ENCODE results near the gene SRRM4.

DNA sequence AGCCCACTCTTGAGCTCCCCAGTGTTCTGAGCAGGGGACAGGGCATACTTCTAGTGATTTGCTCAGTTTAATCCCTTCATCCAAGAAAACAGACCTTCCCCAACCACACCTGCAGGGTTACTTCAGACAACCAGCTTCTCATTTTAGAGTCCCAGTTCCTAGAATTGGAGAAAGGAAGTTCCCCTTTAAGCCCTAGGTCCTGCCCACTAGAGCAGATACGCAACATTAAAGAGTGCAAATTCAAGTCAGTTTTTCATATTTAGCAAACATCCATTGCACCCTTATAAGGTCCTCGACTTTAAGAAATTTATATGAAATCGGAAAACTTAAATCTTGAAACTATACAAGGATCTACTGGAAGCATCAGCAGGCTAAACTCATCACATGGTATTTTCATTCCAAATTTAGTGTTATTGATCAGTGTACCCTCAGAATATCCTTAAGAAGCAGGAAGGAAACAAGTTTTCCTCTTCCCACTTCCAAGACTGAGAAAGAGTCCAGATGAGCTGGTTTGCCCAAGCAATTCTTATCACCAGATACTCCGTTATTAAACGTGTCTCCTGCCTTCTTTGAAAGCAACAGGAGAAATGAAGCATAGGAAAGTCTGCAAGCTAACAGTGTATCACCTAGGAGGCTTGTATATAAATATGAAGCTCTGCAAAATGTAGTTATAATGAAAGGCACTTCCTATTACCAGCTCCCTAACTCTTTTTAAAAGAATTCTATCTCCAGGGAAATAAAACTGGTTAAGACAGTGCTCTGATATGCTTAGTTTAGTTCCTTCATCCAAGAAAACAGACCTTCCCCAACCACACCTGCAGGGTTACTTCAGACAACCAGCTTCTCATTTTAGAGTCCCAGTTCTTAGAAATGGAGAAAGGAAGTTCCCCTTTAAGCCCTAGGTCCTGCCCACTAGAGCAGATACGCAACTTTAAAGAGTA is 4.0 kb upstream of the WSB2 start:
- PRO-cap = no peak
CAGE:
- cytosol, long polyA plus RNA = no peak
- long polyA plus RNA = no peak
- nucleus, long polyA plus RNA = no peak

- PRO-cap = no peak
CAGE:
- cytosol, long polyA plus RNA = no peak
- long polyA plus RNA = no peak
- nucleus, long polyA plus RNA = no peak
Observed at GRCh38 chr12:118357149-118358124, 15.3 kb downstream of the TAOK3 start.

DNA sequence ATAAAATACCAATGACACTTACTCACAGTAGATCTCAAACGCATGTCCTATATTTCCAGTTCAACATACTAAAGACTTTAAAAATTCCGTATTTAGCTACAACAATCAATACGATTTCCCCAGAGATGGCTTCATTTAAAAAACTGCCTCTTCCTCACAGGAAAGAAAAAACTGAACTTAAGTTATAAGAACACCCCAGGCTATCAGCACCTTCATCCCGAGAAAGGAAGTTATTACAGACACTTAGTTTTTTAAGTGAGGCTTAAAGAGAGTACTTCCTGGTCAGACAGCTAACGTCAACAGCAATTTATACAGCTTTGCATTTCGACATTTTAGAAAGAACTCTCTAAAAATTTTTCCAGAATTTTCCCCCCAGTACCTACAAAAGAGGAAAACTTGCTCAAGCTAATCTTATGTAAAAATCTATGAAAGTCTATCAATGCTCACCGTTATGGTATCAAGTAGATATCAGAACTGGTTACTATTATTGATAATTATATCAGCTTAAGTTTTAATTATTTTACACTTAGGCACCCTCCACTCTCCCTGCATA is 13.7 kb downstream of the TAOK3 start:
- PRO-cap = no peak
CAGE:
- cytosol, long polyA plus RNA = no peak
- long polyA plus RNA = start-site peak on the minus strand centred at position 215 of the sequence, 132 bp wide, 35 and 15 reads in 2 replicates
- nucleus, long polyA plus RNA = no peak

- PRO-cap = no peak
CAGE:
- cytosol, long polyA plus RNA = no peak
- long polyA plus RNA = no peak
- nucleus, long polyA plus RNA = no peak
Observed at GRCh38 chr12:118537343-118538152, 161.2 kb downstream of the SUDS3 start.

GRCh38 chr12:118981032-118982151 is at the start of gene SRRM4:
TSS of gene SRRM4 (plus strand) at chr12:118981541.
- PRO-cap = no peak
CAGE:
- cytosol, long polyA plus RNA = no peak
- long polyA plus RNA = no peak
- nucleus, long polyA plus RNA = no peak

GRCh38 chr12:119363556-119363807 is 29.0 kb downstream of the CCDC60 start:
- PRO-cap = no peak
CAGE:
- cytosol, long polyA plus RNA = no peak
- long polyA plus RNA = no peak
- nucleus, long polyA plus RNA = no peak

GRCh38 chr12:119683230-119684139 is 15.6 kb downstream of the PRKAB1 start:
- PRO-cap = no peak
CAGE:
- cytosol, long polyA plus RNA = no peak
- long polyA plus RNA = no peak
- nucleus, long polyA plus RNA = no peak

DNA sequence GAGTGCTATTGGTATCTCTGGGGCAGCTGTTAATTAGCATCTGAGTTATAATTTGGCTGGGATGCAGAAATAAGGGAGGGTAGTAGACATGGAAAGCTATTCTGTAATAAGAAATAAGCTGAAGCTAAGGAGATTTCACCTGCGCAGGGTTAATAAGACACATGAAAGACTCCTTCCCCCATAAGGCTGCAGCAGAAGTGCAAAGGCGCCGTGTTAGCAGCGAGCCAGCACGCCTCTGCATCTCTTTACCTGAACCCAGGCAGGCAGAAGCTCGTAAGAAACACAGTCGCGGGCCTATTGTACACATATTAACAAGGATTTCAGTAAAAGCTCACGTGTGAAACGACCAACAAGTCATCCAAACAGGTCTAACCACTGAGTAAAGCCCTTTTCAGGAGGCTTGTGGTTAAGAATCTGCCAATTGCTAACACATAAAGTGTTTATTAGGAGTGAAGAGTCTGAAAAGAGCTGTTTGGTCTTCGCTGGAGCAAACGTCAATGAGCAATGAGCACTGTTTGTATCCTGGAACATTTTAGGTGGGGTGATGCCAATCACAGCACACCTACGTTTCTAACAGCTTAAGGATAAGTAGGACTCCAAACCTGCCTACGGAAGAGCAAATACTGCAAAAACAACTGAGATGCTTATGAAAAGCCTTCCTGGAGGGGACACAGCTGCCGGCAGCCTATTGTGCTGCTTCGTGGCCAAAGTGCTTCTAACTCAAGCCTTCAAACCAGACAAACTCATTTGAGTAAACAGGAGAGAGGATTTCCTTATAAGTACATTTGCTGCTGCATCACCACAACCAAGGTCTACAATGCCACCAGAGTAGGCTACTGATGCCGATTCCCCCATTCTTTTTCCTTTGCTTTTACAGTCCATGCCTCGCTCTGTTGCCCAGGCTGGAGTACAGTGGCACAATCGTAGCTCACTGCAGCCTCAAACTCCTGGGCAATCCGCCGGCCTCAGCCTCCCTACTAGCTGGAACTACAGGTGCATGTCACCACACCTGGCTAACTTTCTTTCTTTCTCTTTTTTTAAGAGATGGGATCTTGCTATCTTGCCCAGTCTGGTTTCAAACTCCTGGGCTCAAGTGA is 43.2 kb downstream of the PRKAB1 start:
- PRO-cap = no peak
CAGE:
- cytosol, long polyA plus RNA = no peak
- long polyA plus RNA = no peak
- nucleus, long polyA plus RNA = no peak

GRCh38 chr12:119725501-119725940 is 57.6 kb downstream of the PRKAB1 start:
- PRO-cap = no peak
CAGE:
- cytosol, long polyA plus RNA = no peak
- long polyA plus RNA = no peak
- nucleus, long polyA plus RNA = no peak

DNA sequence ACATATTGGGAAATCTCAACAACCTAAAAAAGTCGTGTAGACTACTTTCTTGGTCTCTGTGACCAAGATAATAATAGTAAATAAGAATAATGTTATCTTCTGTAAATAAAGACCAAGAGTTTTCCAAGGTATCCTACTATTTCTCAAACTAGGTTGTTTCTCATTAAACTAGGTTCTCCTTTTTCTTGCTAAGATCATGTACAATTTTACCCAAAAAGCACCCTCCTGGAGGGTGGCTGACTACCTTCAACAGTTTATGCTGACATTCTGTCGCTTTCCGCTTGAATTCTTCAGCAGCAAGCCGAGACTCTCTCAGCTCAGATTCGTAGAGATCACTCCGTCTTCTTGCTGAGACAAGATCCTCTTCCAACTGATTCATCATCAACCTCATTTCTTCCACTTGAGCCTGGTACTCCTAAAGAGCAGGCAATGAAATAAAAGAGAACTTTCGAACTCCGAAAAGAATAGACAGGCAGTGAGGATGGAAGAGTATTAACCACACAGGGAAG is 100.6 kb downstream of the CIT start:
- PRO-cap = no peak
CAGE:
- cytosol, long polyA plus RNA = no peak
- long polyA plus RNA = no peak
- nucleus, long polyA plus RNA = no peak

GRCh38 chr12:119803928-119804929 is 72.9 kb downstream of the CIT start:
- PRO-cap = no peak
CAGE:
- cytosol, long polyA plus RNA = no peak
- long polyA plus RNA = no peak
- nucleus, long polyA plus RNA = no peak

GRCh38 chr12:119989939-119990372 is 920 bp downstream of the BICDL1 start:
- PRO-cap = no peak
CAGE:
- cytosol, long polyA plus RNA = no peak
- long polyA plus RNA = no peak
- nucleus, long polyA plus RNA = no peak

GRCh38 chr12:120119325-120119818 is 2.8 kb upstream of the RAB35 start:
- PRO-cap = no peak
CAGE:
- cytosol, long polyA plus RNA = no peak
- long polyA plus RNA = no peak
- nucleus, long polyA plus RNA = no peak

DNA sequence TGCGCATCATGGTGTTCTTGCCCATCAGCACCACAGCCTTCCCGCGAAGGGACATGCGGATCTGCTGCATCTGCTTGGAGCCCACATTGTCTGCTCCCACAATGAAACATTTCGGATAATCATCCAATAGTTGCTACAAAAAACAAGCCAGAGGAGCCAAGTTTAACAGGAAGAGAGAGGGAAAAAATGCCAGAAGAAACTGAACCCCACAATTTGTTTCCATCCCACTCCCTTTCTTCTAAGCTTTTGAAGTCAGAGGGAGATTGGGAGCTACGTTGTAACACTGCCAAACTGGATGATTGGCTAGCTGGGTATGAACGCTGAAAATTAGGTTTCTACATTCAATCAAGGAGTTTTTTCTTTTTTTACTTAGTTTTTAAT is 1.6 kb downstream of the RPLP0 start:
- PRO-cap = no peak
CAGE:
- cytosol, long polyA plus RNA = no peak
- long polyA plus RNA = no peak
- nucleus, long polyA plus RNA = no peak

- PRO-cap = no peak
CAGE:
- cytosol, long polyA plus RNA = no peak
- long polyA plus RNA = no peak
- nucleus, long polyA plus RNA = no peak
Observed at GRCh38 chr12:120199734-120200331, 1.1 kb downstream of the RPLP0 start.

DNA sequence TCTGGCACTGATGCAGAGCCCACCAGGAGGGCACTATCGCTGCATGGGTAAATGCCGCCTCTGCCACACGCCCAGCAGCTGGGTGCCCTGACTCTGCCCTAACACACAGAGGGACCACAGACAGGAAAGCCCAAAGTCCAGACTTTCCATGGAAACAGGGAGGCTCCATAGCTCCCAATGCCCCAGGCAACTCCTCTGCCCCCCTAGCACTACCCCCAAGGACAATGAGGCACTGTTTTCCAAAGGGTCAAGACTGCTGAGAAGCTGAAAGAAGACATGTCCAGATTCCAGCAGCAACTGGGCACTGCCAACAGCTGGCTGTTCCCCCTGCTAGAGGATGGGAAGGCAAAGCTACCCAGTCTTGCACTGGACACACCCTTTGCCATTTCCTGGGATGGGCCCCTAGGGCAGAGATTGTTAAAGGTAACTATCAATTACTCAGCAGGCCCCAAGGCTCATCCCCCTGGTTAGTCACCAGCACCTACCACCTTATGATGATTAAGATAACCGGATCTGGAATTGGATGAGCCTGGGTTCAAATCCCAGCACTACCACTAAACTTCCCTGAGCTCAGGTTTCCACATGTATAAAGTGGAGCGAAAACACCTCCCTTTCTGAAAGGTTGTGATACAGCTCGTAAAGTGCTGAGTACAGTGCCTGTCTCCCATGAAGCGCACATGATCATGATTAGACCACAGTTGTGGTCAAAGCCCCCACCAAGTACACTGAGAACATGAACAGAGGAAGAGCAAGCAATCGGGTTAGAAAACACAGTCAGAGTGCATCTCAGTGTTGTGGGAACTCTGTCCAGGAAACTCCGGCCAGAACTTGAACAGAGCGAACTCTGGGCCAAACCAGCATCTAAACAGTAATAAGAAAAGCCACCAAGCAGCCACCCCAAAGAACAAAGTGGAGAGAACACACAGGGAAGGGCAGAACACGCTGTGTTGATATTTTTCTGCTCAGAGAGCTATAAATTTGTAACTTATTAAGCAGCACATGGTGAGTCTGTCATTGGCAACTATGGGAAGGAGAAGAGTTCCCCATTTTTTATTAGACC is 3.2 kb downstream of the PXN start:
- PRO-cap = no peak
CAGE:
- cytosol, long polyA plus RNA = no peak
- long polyA plus RNA = no peak
- nucleus, long polyA plus RNA = no peak

DNA sequence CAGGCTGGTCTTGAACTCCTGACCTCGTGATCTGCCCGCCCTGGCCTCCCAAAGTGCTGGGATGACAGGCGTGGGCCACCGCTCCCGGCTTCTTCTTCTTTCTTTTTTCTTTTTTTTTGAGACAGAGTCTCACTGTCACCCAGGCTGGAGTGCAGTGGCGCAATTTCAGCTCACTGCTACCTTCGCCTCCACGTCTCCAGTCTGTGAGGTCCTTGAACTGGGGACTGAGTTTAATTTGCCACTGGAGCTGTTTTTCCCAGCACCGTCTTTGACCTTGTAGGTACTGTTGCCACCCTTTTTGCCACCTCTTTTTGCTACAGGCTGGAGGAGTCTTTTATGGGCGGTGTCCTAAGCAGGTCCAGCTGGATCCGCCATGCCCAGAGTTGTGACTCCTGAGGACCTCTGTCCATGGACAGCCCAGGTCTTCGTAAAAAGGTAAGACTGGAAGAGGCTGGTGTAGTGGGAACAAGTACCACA is 11.6 kb upstream of the SIRT4 start:
- PRO-cap = no peak
CAGE:
- cytosol, long polyA plus RNA = no peak
- long polyA plus RNA = no peak
- nucleus, long polyA plus RNA = no peak

- PRO-cap = unidirectional peak, minus-strand start at chr12:120293237
CAGE:
- cytosol, long polyA plus RNA = no peak
- long polyA plus RNA = no peak
- nucleus, long polyA plus RNA = no peak
Observed at GRCh38 chr12:120292487-120293411, 9.4 kb upstream of the SIRT4 start.

DNA sequence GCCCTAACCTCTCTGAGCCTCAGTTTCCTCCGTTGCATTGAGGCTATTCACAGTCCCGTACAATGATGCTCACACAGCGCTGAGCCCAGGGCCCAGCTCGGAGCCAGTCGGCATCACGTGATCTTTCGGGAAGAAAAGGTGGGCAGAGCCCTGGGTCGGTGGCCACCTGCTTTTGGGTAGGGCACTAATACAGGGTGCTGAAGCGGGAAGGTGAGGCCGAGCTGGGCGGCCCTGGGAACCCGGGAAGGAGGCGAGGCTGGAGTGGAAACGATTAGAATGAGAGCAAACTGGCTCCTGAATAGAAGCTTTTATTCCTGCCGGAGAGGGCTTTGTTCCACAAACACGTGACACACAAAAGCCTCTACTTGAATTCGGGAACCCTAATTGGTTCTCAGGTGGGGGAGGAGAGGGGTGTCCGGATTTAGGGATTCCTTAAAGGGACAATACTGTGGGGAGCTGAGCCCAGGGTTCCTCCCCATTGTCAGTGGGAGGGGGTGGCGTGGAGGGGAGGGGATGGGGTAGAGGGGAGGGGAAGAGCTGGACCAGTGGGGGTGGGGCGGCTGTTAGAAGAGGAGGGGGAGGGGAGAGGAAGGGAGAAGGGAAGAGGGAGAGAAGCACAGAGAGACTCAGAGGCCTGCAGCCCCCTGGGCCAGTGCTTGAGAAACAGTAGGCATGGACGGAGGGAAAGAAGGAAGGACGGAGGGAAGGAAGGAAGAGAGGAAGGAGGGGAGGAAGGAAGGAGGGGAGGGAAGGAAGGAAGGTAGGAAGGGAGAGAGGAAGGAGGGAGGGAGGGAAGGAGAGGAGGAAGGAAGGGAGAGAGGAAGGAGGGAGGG is 20.2 kb upstream of the MSI1 start:
- PRO-cap = no peak
CAGE:
- cytosol, long polyA plus RNA = no peak
- long polyA plus RNA = no peak
- nucleus, long polyA plus RNA = no peak

DNA sequence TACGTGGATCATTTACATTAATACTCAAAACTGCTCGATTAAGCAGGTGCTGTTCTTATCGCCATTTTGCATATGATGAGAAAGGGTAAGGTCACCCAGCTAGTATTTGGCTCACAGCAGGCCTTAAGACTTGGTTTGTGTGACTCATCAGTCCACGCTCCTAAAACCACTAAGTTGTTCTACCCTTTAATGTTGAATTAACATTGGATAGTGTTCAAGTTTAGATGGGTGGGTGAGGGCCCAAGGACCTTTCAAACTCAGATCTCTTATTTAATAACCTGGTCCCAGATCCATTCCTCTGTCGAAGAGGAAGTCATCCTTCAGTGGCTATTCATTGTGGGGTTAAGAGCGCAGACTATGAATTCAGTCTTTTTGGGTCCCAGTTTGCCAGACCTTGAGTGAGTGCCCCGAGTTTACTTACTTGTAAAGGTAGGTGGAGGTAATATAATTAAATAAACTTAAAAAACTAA is 1.0 kb downstream of the RNF10 start:
- PRO-cap = no peak
CAGE:
- cytosol, long polyA plus RNA = no peak
- long polyA plus RNA = no peak
- nucleus, long polyA plus RNA = no peak